Ileum (tissue), 1 donor: ENCODE measurements around a stretch of chr6.

- PRO-cap: no peak
Measured at GRCh38 chr6:36983288-36983707, 2.7 kb downstream of the MTCH1 start.

DNA sequence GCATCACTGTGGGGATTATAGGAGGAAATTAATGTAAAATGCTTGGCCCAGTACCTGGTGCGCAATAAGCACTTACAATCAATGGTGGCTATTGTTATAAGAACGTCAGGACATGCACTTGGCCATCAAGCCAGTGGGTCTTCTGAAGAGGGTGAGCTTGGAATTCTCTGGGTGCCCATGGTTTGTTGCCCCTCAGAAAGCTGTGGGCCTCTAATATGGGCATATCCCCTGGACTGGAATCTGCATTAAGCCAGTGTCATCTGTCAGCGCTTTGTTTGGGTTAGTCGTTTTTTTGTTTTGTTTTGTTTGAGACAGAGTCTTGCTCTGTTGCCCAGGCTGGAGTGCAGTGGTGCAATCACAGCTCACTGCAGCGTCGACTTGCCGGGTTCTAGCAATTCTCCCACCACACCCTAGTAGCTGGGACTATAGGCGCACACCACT lies 43.9 kb downstream of the FGD2 start:
- PRO-cap: no peak

DNA sequence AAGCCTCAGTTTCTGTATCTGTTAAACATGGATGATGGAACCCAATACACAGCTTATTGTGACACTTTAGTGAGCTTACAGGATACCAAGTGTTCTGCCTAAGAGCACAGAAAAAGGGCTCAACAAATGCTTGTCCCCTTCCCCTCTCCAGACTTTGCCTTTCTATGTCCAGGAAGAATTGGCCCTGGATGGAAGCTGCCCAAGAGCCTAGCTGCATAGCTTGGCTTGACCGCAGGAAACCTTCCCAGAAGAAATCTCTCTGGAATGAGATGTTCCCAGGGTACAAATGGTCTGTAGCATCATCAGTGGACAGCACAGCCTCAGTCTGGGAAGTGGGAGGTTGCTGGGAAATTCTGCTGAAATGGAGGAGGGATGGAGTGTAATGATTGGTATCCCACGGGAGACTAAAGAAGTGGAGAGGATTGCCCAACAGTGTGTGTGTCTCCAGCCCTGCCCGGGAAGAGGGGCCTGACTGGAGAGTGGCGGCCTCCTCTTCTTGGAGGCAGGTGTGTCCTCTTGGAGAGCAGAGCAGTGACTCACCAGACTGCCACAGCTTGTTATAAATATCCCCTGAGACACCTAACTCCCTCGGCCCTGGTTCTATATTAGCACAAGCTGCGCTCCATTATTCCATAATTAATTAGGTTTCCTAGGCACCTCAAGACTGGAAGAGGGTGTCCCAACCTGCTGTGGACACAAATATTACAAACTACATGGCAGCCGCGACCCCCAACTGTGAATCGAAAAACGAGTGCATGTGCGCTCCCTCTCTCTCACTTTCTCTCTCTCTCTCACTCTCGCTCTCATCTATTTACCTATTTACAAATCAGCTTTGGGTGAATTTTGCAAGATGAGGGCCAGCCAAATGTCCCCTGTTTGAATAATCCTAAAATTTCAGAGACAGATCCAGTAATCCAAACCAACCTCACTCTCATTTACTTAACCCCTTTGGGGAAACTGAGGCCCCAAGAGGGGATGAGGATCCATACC lies 68.7 kb downstream of the FGD2 start:
- PRO-cap: no peak

GRCh38 chr6:37103182-37104058 lies 66.5 kb upstream of the PIM1 start:
- PRO-cap: bidirectional peak, plus-strand start at chr6:37103359, minus-strand start at chr6:37103350; unidirectional peak, minus-strand start at chr6:37103384

DNA sequence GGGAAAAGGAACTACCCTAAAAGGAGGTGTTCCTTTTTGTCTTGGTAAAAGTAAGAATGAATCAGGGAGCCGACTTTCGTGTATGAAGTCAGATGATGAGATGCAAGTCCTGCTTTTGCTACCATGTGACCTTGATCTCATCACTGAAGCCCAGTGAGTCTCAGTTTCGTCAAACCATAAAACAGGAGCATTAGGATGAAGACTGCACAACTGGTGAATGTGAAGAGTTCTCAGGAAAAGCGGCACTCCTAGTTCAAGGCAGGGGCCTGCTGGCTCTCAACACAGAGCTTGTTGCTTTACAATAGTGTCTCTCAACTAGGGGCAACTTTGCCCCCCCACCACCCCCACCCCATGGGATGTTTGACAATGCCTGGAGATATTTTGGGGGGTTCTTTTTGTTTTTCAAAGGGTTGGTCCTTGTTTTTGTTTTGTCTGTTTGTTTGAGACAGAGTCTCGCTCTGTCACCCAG lies 40.9 kb downstream of the PIM1 start:
- PRO-cap: no peak

DNA sequence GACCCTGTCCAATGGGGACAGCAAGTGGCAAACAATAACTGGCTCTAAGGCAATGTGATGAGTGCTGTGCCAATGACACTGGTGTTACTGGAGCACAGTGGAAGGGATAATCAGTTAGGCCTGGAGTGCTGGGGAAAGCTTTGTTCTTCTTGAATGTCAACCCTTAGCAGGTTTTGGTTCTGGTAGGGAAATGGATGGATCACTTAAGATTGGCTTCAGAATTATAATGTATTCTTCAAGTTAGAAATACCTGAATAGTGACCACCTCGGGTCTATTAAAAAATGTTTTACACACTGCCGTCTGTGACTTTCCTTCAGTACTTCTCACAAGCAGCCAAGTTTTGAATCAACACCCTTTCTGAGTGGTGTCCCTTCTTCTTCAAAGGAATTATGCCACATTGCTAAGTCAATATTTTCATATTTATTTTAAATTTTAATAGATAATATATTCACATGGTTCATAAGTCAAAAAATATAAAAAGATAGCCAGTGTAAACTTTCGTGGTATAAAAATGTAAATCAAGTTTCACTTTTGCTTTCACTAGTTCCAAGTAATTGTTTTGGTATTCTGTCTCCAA lies 9.6 kb downstream of the CMTR1 start:
- PRO-cap: no peak

GRCh38 chr6:37799290-37799778 lies 20.2 kb upstream of the ZFAND3 start:
- PRO-cap: no peak

GRCh38 chr6:37829846-37830637 lies 10.5 kb downstream of the ZFAND3 start:
- PRO-cap: no peak

- PRO-cap: no peak
Measured at GRCh38 chr6:38063185-38063970, 243.9 kb downstream of the ZFAND3 start.

DNA sequence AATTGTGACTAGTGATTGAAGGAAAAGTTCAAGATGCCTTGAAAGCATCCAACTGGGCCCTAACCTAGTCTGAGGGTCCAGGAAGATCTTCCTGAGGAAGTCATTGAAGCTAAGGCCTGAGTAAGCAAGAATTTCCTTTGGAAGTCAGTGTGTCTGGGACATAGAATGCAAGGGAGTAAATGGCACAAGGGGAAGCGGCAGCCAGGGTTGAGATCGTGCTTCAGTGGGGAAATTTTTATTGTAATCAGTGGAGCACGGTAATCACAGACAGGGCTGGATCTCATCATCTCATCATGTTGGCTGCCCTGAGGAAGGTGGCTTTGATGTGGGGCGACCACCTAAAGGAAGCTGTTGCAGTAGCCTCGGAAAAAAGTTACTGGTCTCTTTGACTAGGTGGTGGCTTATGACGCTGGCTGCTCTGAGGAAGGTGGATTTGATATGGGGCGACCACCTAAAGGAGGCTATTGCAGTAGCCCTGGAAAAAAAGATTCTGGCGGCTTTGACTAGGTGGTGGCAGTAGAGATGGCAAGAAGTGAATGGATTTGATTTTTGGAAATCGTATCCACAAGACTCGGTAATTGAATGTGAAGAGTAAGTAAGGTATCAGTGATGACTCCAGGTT lies 320.0 kb downstream of the ZFAND3 start:
- PRO-cap: no peak

DNA sequence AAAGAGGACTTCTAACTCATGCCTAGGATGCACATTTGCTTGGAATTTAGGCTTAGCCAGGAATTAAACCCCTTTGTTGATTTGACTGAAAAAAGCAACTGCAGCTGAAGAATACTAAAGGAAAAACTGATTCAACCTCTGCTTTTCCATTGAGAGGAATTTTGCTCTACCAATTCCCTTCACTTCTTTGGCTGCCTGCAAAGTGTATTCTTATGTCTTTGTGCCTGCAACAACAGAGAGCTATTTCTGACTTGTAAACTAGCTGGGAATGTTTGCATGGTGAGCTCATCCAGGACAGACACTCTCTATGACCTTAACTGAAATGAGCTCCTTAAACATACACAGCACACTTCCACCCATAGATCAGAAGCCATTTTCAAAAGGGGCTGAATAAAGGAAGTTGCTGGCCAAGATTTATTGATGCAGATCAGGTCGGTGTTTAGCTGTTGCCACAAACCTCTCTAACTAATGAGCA lies 377.8 kb downstream of the BTBD9 start:
- PRO-cap: no peak

- PRO-cap: no peak
Measured at GRCh38 chr6:38430965-38431424, 208.7 kb downstream of the BTBD9 start.

DNA sequence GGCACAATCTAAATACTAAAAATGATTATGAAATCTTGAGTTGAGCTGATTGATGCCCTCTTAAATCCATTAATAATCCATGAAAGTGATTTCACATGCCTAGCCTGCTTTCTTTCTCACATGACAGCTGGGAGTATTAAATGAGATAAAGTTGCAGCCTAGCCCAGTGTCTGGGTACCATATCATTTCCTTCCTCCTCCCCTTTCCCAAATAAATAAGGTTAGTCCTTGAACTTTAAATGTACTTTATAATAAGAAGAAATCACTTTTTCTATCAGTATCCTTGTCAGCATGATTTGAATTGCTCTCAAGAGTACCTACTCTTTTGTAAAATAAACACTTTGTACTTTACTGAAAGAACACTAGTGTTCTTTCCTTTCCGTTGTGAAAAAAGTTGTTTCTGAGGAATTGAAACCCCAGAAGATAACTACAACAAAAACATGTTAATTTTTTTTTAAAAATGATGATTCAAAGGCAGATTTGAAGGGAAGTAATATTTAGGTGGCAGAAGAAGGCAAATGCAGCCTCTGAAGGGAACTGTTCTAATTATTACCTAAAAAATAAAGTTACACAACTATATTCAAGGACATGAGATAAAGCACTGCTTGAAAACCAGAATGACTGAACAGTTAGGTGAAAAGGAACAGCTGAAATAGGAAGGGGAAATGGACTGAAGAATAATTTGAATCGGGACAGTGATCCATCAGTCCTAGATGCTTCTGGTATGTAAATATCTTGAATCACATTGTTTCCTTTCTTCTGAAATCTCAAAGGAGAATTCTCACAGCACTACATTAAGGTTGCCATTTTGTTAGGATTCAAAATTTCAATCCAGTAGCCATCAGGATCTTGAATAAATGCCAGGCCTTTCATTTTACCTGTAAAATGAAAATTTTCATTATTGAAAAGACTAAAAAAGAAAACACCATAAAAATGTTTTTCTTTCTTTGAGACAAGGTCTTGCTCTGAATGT lies 26.2 kb downstream of the GLO1 start:
- PRO-cap: no peak

DNA sequence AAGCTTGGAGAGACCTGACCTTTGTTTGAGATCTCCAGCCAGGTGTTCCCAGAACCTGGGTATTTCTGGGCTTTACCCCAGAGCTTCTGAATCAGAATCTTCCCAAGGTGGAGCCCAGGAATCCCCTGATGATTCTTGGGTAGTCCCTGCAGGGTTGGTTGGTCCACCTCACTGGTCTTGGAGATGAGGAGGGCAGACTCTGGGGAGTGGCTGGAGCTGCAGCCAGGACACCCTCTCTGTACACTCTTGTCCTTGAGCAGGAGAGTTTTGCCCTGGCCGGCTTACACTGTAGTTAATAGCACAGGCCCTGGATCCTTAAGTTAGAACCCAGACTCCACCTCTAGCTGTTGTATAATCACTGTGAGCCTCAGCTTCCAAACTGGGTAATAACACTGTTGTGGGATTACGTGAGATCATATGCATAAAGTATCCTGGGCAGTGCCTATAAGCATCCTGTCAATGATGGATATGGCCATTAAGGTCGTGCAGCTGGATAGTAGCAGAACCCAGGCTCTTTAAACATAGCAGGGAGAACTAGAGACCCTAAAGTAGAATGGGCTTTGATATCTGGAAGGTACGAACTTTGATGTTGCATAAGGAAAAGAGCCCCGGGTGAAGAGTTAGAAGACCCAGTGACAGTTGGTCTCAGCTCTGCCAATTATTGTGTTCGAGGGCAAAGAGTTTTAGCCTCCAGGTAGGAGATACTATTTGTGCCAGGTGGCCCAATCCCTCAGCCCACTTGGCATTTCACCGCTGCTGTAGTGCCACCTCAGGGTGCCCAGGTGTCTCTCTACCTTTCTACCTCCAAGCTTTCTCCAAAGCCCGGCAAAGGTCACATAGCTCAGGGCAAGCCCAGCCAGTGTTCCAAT lies 46.0 kb downstream of the KCNK5 start:
- PRO-cap: no peak

GRCh38 chr6:39184780-39185805 lies 44.2 kb downstream of the KCNK5 start:
- PRO-cap: bidirectional peak, plus-strand start at chr6:39185547, minus-strand start at chr6:39185347

- PRO-cap: unidirectional peak, minus-strand start at chr6:39208080
Measured at GRCh38 chr6:39207659-39208463, 21.4 kb downstream of the KCNK5 start.

DNA sequence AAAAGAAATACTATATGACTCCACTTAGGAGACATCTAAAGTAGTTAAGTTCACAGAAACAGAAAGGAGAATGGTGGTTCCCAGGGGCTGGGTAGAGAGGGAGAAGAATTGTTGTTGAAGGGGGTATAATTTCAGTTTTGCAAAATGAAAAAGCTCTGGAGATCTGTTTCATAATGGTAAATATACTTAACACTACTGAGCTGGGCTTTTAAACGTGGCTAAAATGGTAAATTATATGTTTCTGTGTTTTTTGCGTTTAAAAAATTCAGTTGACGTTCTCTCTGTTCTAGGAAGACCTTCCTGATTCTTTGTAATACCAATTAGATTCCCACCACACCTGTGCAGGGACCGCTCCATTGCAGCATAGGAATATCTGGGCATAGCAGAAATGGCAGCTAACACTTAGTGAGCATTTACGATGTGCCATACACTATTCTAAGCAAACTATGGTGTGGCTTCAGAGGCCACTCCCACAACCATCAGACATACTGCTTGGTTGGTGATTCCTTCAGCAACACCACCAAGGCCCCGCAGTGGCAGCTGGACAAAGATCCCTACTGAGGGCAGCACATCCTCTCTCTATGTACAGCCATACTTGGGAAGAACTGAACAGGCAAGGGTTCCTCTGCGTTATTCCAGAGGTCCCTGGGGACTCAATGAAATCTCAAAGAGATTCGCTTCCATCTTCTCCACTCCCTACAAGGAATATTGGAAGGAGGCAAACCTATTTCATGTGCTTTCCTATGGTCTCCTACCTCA lies 6.3 kb downstream of the KCNK5 start:
- PRO-cap: unidirectional peak, plus-strand start at position 533 of the sequence

GRCh38 chr6:39243859-39244225 lies 14.6 kb upstream of the KCNK5 start:
- PRO-cap: no peak

DNA sequence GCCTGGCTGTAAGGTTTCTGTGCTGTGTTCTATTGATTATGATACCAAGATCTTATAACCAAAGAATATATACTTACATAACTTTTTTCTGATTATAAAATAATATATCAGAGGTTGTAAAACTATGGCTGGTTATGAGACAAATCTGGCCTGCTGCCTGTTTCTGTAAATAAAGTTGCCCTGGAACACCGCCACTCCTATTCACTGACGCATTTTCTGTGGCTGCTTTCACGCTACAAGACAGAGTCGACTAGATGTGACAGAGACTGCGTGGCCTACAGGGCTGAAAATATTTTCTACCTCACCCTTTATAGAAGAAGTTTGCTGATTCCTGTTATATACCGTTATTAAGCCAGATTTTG lies 97.8 kb upstream of the KCNK16 start:
- PRO-cap: no peak

DNA sequence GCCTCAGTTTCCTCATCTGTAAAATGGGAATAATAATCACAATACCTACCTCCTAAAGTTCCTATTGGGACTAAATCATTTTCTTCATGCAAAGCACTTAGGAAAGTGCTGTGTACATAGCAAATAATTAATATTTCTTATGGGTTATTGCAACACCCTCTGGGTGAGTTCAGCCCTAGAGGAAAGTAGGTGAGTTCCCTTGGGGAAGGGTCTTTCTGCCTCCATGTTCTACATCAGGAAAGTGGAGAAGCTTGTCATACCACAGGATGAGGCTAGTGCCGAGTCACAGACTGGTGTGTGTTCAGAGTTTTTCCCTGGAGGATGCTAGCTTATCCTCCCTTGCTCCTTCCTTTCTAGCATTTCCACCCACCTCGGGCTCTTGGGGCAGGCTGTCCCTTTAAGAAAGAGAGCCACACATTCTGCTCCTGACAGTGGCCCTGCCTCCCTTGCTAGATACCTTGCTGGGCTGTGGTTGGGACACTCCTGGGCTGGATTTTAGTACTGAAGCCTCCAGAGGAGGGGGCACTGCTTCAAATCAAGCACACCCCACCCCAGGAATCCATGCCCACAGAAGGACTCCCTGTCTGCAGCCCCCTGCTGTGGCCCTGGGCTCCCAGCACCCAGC lies 28.7 kb downstream of the DAAM2 start:
- PRO-cap: no peak